ENCODE results near the gene KCNA1.

DNA sequence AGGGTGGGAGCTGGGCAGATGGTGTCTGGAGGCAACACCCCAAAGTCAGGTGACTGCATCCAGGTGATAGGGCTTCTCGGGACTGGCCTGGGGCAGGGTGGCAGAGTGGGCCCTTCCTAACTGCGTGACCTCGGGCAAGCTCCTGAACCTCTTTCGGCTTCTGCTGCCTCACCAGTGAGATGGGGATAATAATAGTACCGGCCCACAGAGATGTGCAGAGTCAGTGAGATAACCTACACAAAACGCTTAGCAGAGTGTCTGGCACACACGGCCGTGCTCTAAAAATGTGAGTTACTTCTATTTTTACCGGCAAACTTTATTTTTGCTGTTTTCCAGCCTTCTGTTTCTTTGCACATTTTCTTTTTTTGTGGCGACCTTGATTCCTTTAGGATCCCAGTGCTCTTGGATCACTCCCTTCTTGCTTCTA lies 53.3 kb downstream of the TSPAN9 start:
- PRO-cap, result no peak
- RAMPAGE, long total RNA, 2 experiments, result no peak in any of the 2 experiments

- PRO-cap, result no peak
- RAMPAGE, long total RNA, 2 experiments, result no peak in any of the 2 experiments
Measured at GRCh38 chr12:3199448-3199882, 122.3 kb downstream of the TSPAN9 start.

DNA sequence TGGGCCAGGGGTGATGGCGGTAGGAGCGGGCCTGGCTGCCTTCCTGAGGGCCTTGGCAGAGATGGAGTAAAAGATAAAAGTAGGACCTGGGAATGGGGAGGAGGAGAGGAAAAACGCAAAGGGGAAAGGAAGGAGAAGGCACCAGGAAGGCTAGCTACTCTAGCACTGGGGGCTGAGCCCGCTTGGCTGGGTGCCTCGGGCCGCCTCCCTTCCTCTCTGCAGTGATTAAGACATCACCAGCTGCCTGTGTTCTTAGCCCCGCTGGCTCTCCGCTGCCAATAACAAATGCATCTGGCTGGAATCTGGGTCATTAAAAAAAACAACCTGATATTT lies 141.3 kb downstream of the TSPAN9 start:
- PRO-cap, result no peak
- RAMPAGE, long total RNA, 2 experiments, result no peak in any of the 2 experiments

DNA sequence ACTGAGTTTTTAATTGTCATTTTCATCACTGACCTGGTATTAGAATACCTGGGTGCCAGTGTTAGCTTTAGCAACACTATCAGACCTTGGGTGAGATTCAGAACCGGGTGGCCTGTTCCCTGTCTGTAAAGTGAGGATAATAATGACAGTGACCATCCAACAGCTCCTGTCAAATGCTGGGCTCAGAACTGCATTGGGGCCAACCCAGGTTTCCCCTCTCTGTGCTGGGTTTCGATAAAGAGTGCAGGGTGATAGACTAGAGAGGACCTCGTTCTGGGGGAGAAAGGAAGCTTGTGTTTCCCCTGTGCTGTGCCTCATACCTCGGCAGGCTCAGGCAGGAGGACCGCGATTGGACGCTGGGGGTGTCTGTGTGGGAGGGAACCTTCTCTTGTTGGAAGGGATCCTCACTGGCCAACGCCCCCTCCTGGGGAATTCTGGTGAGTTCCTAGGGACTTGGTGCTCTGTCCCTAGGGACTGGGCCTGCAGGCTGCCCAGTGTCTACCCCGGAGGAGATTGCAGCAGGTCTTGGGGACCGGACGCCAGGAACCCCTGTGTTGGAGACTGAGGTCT lies 157.5 kb upstream of the PRMT8 start:
- PRO-cap, result no peak
- RAMPAGE, long total RNA, 2 experiments, result no peak in any of the 2 experiments

- PRO-cap, result no peak
- RAMPAGE, long total RNA, 2 experiments, result no peak in any of the 2 experiments
Measured at GRCh38 chr12:3732635-3733481, 20.1 kb downstream of the CRACR2A start.

DNA sequence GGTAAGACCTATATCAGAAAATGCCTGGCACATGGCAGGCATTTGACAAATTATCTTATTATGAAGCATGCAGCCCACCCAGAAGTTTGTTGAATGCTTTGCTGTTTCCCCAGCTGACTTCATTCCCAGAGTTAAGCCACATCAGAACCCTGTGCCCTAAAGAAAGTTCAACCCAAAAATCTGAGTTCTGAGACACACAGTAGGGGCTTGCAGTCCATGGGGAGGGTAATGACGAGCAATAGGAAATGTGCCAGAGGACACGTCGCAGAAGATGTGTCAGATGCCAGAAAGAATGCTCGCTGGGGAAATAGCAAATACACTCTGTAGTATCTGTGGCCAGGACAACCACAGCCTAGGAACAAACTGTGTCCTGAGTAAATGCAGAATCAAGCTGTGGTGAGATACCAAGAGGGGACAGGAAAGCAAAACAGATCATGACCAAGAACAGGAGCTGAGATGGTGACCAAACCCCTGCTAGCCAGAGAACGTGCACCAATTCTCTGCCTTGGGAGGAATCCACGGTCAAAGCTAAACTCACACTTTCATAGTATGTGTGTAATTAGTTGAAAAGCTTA lies 9.2 kb downstream of the CRACR2A start:
- PRO-cap, result unidirectional peak, plus-strand start at position 319 of the sequence
- RAMPAGE, long total RNA, 2 experiments, result no peak in any of the 2 experiments

GRCh38 chr12:3751941-3752641 lies 818 bp downstream of the CRACR2A start:
- PRO-cap, result unidirectional peak, plus-strand start at chr12:3752563
- RAMPAGE, long total RNA, 2 experiments, result no peak in any of the 2 experiments

- PRO-cap, result no peak
- RAMPAGE, long total RNA, 2 experiments, result no peak in any of the 2 experiments
Measured at GRCh38 chr12:3816071-3816668, 57.0 kb downstream of the PARP11 start.

GRCh38 chr12:3872253-3873031 lies 757 bp downstream of the PARP11 start:
- PRO-cap, result unidirectional peak, plus-strand start at chr12:3872513
- RAMPAGE, long total RNA, 2 experiments, result no peak in any of the 2 experiments

GRCh38 chr12:3972587-3973035 lies 99.4 kb upstream of the PARP11 start:
- PRO-cap, result no peak
- RAMPAGE, long total RNA, 2 experiments, result no peak in any of the 2 experiments

- PRO-cap, result no peak
- RAMPAGE, long total RNA, 2 experiments, result no peak in any of the 2 experiments
Measured at GRCh38 chr12:4148335-4148966, 125.1 kb upstream of the CCND2 start.

DNA sequence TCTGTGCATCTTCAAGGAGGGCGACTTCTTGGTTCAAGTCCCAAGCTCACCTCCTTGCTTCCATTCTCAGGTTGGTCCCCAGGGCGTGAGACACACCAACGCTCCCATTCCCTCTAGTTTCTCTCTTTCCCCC lies 109.4 kb upstream of the CCND2 start:
- PRO-cap, result no peak
- RAMPAGE, long total RNA, 2 experiments, result no peak in any of the 2 experiments

GRCh38 chr12:4293377-4294416 lies 20.1 kb downstream of the CCND2 start:
- PRO-cap, result no peak
- RAMPAGE, long total RNA, 2 experiments, result no peak in any of the 2 experiments

GRCh38 chr12:4294496-4294769 lies 20.9 kb downstream of the CCND2 start:
- PRO-cap, result no peak
- RAMPAGE, long total RNA, 2 experiments, result no peak in any of the 2 experiments

- PRO-cap, result no peak
- RAMPAGE, long total RNA, 2 experiments, result no peak in any of the 2 experiments
Measured at GRCh38 chr12:4299601-4300187, 21.3 kb upstream of the TIGAR start.

GRCh38 chr12:4417236-4418477 lies 28.0 kb downstream of the FGF6 start:
- PRO-cap, result bidirectional peak, plus-strand start at chr12:4417773, minus-strand start at chr12:4417705
- RAMPAGE, long total RNA, 2 experiments, result no peak in any of the 2 experiments

DNA sequence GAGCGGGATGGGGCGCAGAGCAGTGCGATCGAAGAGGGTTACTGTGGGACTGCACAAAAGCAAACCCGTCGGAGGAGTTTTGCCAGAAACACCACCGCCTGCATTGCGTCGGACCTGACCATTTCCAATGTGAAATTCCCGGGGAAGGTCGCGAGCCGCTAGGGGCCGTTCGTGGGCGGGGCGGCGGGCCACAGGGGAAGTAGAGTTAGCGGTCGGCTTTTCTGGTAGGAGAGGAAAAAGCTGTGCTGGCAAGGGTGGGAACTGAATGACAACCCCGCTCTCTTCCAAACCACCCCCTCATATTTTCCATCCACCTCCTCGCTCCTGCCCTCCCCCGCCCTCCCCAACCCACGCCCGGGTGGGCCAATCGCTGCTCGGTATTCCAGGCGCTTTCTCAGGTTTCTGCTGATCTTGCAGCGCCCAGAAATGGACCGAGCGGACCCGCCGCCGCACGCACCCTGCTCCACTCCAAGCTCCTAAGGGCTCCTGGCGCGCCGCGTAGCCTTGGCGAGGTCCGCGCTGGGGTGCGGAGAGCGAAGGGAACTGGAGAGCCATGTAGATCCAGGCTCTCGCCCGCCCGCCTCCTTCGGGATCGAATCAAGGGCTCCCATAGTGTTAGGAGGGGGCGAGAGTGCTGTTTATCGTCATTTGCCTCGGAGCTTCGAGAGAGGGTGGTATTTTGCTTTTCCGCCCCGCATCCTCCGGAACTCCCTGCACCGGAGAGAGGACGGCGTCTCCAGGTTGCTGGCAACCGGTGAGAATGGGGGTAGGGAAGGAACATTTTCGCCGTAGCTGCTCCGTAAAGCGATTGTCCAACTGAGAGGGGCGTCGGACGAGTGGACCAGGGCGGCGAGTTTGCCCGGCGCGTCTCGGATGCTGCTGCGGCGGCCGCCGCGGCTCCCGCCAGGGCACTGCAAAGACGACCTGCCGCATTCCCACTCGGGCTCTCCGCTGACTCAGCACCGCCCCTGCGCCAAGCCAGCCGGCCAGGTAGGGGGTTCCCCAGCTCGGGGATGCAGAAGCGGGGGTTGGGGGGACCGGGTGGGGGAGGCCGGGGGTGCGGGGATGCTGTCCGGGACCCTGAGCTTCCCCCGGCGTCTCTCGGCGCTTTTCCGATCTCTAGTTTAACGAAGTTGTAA lies at the start of gene KCNA1:
Gene KCNA1, plus strand, starts transcription at position 423 of the 1,139 bp plus-strand sequence.
- PRO-cap, result unidirectional peak, plus-strand start at position 423 of the sequence
- RAMPAGE, long total RNA, 2 experiments, result no peak in any of the 2 experiments

DNA sequence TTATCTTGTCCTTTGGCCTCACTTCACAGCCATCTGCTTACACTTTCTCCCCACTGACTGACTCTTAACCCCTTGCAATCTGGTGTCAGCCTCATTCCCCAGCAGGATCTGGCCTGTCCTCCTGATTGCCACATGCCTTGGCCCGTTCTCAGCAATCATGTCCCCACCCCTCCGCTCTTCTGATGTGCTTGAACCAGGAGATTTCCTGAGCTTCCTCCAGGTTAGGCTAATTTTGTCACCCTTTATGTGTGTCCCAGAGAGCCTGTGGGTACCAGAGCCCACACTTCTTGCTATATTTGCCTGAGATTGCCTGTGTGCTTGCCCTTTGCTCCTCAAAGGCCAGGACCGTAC lies 64.6 kb downstream of the KCNA1 start:
- PRO-cap, result unidirectional peak, minus-strand start at position 176 of the sequence
- RAMPAGE, long total RNA, 2 experiments, result no peak in any of the 2 experiments

GRCh38 chr12:5010045-5010504 lies 33.6 kb upstream of the KCNA5 start:
- PRO-cap, result unidirectional peak, minus-strand start at chr12:5010306
- RAMPAGE, long total RNA, 2 experiments, result no peak in any of the 2 experiments

- PRO-cap, result no peak
- RAMPAGE, long total RNA, 2 experiments, result no peak in any of the 2 experiments
Measured at GRCh38 chr12:5080936-5081443, 37.3 kb downstream of the KCNA5 start.

All from prostate gland (tissue), 2 donors.